ENCODE measurements around a stretch of chr2.

GRCh38 chr2:237222059-237222599 is 136.4 kb downstream of the COPS8 start:
- PRO-cap: no peak

DNA sequence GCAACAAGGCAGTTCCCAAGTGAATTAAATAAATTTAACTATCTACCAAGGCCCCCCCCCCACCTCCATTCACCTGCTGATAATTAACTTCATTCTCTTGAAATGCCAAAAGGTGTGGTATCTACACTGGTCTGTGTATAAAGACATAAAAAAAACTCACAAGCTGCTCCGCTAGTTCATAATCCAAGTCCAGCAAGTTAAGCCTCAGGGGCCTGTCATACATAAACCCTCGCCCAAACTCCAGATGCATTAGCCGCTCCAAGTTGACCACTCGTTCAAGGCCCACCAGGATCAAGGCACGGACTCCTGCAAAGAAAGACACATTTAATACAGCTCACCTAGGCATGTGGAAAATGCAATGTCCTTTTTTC is 50.9 kb downstream of the COL6A3 start:
- PRO-cap: no peak

GRCh38 chr2:237471484-237471927 is 15.5 kb upstream of the MLPH start:
- PRO-cap: no peak

GRCh38 chr2:237476436-237477083 is 10.5 kb upstream of the MLPH start:
- PRO-cap: no peak

DNA sequence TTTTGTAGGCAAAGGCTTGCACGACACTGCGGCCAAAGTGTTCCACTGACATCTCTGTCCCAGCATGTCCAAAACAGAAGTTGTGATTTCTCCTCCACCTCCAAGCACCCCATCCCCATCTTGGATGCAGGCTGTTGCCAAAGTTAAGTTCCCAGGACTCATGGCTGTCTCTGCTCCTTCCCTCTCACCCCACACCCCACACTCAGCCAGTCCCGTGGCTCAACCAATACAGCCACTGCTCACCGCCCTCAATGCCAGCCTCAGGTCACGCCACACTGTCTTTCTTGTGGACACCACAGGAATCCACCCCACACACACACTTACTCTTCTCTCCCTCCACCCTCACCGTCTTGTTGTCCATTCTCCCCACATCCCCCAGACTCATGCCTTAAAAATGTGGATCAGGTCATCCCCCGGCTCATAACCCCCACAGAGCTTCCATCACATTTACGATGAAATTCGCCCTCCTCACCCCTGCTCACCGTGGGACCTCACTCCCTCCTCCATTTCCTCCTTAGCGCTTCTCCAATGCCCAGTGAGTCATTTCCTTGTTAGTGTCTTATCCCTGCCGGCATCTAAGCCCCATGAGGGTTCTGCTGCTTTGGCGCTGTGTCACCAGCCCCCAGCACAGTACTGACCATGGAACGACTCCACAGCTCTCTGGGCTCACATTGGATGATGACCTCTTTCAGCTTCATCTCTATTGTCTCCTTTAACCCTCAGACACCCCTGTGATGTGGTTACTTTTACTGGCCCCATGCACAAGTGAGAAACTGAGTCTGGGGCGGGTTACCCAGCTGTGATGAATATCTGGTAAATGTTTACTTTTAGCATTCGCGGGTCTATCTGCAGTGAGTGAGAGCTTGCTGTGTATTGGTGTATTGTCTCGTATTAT is 13.8 kb downstream of the MLPH start:
- PRO-cap: no peak

GRCh38 chr2:237502464-237502913 is 15.4 kb downstream of the MLPH start:
- PRO-cap: no peak

DNA sequence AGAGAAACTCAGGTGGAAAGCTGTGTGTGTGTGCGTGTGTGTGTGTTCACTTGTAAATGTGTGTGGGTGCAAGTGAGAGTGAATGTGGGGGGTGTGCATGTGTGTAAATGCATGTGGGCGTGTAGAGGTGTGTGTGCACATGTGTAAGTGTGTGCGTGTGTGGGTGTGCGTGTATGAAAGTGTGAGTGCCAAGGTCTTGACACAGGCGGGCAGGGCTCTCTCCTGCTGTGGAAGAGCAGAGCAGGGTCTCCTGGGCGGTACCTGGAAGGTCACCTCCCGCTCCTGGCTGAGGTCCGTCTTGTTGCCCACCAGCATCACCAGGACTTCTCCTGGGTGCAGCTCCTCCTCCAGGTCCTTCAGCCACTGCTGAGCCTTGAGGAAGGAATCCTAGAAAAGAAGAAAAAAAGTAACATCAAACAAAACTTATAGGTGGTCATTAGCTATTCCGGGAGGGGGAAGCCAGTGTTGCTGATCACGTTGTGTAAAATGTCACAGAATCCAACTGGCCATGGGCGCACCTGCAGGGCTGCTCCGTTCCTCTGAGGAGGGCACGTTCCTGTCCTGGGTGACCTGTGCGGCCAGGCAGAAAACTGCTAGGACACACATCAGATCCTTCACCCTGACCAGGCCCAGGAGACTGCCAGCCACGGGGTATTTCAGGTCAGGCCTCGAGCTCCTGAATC is 10.8 kb downstream of the PRLH start:
- PRO-cap: no peak

DNA sequence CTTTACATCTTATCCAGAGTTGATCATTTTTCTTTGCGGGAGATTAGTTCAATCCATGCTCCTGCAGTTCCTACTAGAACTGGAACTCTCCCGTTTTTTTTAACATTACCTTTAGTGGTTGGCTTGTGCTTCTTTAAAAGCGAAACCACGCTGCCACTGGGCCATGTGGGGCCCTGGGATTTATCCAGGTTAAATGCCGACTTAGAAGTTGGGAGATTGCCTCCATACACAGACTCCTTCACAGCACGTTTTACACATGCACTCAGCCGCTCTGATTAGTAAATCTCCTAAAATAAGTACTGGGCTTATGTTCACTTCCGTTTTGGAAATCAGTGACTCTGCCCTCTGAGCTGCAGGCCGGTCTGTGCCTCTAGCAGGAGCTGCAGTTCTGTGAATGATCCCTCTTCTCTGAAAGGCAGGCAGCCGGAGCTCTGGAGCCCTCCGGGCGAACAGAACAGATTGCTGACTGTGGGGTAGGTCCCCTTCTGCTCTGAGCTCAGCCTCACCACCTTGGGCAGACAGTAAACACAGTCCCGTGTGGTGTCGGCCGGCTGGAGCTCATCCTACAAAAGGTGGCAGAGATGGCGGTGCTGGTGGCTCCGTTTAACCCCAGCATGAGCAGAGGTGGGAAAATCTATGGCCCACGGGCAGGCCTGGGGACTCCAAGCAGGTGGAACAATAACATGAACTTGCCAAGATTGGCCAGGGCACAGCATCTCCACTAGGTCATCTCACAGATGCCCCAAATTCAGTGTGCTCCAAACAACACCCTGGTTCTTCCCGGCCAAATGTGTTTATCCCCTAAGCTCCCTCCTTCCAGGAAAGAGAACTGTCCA is 9.8 kb upstream of the RAB17 start:
- PRO-cap: no peak

DNA sequence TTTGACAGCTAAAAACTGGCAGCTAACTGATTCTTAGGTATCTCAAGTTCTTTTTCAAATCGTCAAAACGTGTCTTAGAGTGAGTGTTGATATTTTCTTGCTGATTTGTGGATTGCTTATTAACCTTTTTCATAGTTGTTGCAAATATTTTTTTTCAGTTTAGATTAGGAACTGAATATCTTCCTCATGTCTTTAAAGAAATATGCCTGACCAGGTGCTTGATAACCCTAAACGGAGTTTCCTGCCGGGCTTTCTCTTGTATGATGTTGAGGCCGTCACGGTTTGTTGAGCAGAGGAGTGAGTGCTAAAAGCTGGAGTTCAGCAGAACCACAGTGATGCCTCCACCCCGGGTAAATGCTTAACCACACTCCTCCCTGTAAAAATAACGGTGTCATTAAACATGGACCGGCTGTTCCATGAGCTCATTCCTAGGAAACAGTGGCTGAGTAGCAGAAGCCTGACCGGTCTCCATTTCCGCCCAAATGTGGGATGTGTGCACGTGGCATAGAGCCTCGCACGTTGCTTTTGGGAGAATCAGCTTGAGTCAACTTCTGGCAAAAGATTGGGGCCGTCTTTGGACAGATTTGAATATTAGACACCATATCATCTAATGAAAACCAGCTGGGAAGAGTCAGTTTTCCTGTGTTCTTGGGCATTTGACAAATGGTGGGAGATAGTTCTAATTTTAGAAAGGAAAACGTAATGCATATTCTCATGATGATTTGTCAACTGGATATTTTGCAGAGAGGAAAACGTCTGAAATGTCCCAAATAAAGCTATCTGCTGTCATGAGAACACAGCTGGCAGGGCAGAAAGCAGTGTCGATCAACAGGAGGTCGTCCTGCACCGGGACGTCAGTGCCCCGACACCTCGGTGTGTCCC is 42.2 kb downstream of the LRRFIP1 start:
- PRO-cap: no peak

DNA sequence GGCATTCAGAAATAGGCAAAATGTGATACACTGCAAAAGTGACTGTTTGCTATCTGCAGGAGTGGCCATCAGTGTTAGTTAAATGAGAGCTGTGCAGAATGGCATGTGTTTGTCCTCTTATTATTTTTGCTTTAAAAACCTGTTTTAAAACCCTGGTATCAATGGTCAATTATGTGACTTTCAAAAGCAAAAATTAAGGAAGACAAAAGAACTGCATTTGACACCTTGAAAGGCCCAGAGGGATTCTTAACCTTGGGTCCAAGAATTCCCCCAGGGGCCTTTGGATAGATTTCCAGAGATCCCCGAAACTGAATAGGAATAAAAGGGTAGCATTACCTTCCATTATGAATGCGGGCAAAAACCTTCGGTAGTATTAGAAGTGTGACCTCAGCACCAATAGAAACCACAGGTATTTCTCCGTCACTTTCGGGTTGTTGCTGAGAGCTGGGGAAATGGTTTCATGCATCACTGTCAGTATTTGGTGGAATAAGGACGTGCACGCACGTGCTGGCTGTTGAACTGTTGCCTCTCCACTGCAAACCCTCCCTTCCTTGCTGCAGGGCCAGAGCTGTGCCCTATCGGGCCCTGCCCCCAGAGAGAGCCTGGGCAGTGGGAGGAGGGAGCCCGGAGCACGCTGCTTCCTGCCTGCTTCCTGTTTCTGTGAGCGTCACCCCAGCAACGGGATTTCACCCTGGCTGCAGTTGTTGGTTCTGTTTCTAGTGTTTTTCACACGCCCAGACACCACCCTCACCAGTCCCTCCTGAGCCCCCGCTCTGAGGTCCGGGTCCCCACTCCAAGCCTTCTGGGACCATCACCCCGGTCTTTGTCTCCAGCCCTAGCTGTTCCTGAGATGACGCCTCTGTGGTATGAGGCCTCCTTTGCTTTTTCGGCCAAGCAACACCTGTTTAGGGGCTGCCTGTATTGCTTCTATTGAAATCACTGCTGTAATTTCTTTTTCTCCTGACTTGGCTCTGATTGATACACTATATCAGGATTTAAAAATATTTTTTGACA is 47.3 kb downstream of the LRRFIP1 start:
- PRO-cap: no peak

DNA sequence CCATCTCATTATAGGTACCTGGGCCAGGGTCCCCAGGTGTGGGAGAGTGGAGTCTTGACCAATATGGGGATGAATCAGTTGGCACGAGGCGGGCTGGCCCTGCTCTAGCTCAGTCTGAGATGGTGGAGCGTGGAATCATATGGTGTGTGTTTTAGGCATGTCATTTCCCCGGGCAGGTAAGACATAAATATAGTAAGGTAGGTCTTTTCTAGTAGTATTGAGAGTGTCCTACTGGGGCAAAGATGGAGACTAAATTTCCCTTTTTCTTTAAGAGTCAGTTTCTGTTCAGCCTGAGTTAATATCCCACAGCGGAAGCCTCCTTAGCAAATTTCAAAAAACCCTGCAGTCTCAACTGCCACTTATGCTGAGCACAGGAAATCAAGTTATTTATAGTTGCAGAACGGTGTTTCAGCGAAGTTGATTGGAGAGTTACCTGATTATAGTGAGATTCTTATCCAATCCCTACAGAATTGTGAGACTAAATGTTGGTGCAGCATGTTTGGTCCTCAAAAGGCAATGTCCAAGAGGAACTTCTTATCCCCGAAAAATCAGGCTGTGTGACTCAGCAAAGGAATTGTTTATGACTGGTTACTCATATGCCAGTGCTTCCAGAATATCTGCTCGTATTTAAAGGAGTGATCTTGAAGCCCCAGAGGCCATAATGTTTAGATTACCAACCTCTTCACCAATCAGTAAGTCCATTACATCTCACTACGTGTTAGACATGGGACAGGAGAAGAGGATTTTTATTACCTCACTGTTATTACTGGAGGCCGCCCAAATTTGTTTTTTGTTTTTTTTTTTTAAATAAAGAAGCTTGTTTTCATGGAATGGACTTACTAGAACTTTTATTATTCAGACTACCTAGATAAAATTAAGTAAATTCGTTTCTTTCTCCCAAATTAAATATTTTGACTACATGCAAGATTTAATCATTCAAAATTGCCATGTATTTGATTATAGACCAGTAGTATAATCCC is 67.9 kb downstream of the LRRFIP1 start:
- PRO-cap: unidirectional peak, minus-strand start at position 332 of the sequence

- PRO-cap: no peak
Observed at GRCh38 chr2:237712143-237713440, 85.2 kb downstream of the LRRFIP1 start.

- PRO-cap: no peak
Observed at GRCh38 chr2:237789259-237790078, 9.1 kb upstream of the RBM44 start.

GRCh38 chr2:237895497-237896516 is 36.4 kb downstream of the RAMP1 start:
- PRO-cap: no peak

- PRO-cap: no peak
Observed at GRCh38 chr2:237901965-237902630, 42.7 kb downstream of the RAMP1 start.

- PRO-cap: no peak
Observed at GRCh38 chr2:238079726-238080145, 18.9 kb downstream of the SCLY start.

GRCh38 chr2:238255510-238256126 is 15.8 kb upstream of the HES6 start:
- PRO-cap: no peak

DNA sequence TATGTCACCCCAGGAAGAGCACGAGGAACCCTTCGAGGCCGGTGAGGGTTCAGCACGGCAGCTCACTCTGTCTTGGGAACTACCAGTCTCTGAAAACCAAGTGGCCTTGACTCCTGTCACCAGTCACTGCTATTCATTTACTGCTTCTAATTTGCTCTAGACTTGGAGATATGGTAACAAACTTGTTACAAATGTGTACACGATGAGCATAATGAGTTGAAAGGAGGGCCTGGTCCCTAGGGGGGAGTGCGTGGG is 2.2 kb downstream of the PER2 start:
- PRO-cap: no peak

GRCh38 chr2:238288743-238289864 is 694 bp upstream of the PER2 start:
- PRO-cap: bidirectional peak, plus-strand start at chr2:238288978, minus-strand start at chr2:238288794; unidirectional peak, plus-strand start at chr2:238289162

DNA sequence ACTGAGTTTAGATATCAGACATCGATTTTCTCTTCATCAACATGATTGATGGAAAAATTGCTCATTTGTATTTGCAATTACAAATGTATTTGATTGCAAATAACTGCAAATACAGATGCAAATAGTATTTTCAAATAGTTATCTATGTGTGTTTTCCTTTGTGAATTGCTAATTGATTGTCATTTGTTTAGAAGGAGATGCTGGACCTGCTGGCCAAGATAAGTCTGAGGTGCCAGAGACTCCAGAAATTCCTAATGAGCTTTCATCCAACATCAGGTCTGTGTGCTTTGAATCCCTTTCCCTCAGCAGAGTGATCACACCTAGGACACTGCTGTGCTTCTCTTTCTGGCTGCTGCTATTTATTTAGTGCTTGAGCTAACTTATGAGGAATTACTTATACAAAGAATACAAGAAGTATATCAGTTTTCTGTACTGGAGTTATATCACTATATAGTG is 28.3 kb downstream of the TRAF3IP1 start:
- PRO-cap: no peak